ENCODE measurements around a stretch of chr12.

- PRO-cap: no peak
Measured at GRCh38 chr12:51591559-51592090, 592 bp downstream of the SCN8A start.

GRCh38 chr12:52022706-52022997 lies 15.9 kb downstream of the TAMALIN start:
- PRO-cap: no peak

DNA sequence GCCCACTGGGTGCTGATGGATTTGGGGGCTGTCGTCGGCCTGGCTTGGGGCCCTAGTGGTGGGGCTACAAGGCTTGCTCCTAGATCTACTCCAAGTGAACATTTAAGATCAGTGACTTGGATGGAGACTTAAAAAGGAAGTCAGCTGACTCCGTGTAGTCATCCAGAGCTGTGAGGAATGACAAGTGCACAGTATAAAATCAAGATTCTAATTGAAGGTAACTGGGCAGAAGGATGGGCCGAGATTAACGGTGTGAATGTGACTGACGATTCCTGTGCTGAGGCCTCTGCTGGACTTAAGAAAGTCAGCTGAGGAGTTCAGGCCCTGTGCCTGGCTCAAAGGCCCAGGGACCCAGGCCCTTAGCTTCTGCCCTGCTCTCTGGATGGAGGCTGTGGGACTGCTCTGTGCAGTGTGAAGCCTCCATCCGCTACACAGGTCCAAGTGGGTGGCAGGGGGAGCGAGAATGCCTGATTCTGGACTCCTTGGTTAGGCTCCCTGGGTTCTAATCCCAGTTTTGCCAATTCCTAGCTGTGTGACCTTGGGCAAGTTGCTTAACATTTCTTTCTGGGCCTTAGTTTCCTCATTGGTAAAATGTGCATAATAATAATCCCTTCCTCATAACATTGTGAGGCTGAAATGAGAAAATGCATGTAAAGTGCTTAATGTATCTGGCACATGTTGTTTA lies 12.6 kb upstream of the NR4A1 start:
- PRO-cap: no peak

- PRO-cap: bidirectional peak, plus-strand start at chr12:52051442, minus-strand start at chr12:52051154
Measured at GRCh38 chr12:52050330-52051345, 604 bp upstream of the NR4A1 start.

DNA sequence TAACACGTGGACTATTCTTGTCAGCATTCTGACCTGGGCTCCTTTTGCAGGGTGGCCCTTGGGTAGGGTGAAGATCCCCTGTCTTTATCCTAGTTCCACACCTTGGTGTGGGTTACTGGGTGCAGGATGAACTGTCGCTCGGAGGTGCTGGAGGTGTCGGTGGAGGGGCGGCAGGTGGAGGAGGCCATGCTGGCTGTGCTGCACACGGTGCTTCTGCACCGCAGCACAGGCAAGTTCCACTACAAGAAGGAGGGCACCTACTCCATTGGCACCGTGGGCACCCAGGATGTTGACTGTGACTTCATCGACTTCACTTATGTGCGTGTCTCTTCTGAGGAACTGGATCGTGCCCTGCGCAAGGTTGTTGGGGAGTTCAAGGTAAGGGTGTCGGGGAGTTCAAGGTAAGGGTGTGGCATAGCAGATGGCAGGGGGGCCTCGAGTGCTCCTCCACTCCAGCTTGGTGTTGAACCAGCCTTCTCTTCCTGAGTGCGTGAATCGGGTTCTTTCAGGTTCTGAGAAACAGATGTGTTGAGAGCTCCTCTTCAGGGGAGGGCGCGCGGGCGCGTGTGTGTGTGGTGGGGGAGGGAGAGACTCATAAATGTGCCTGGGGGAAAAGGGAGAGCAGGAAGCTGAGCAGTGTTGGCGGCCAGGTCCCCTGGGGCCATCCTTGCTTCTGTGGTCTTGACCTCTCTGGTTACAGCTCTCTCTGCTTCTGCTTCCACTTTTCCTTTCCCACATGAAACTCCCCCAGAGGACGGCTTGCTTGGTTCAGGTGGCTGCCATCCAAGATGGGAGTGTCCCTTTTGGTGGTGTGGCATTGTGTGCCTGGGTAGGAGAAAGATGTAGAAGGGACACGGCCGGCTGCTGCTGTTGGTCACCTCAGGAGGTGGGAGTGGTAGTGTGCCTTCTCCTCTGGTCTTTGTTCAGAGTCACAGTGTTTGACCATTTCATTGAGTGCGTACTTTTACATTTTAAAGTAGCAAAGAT lies 4.0 kb downstream of the ATG101 start:
- PRO-cap: no peak

GRCh38 chr12:52142600-52142973 lies 49.2 kb downstream of the KRT80 start:
- PRO-cap: no peak

GRCh38 chr12:52172192-52172551 lies 19.6 kb downstream of the KRT80 start:
- PRO-cap: no peak

DNA sequence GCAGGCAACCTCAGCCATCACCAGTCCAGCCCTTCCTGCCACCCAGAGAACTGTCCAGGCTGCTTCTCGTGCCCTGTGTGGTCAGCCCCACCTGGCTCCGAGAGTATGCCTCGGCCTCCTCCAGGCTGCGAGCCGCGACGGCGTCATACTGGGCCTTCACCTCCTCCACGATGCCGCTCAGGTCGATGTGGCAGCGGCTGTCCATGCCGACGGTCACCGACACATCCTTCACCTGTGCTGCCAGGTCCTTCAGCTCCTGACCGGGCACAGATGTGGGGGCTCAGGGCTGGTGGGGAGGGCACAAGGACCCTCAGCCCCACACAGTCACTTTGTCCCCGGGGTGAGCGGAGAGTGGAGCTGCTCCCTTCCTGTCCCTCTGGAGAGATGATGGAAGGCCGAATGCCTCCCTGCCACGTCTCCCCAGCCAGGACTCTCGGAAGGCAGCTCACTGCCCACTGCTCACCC lies 18.3 kb downstream of the KRT80 start:
- PRO-cap: no peak

- PRO-cap: no peak
Measured at GRCh38 chr12:52175352-52175559, 16.6 kb downstream of the KRT80 start.

GRCh38 chr12:52202992-52203802 lies 11.4 kb upstream of the KRT80 start:
- PRO-cap: no peak

- PRO-cap: no peak
Measured at GRCh38 chr12:52238571-52239015, 5.5 kb downstream of the KRT7 start.

DNA sequence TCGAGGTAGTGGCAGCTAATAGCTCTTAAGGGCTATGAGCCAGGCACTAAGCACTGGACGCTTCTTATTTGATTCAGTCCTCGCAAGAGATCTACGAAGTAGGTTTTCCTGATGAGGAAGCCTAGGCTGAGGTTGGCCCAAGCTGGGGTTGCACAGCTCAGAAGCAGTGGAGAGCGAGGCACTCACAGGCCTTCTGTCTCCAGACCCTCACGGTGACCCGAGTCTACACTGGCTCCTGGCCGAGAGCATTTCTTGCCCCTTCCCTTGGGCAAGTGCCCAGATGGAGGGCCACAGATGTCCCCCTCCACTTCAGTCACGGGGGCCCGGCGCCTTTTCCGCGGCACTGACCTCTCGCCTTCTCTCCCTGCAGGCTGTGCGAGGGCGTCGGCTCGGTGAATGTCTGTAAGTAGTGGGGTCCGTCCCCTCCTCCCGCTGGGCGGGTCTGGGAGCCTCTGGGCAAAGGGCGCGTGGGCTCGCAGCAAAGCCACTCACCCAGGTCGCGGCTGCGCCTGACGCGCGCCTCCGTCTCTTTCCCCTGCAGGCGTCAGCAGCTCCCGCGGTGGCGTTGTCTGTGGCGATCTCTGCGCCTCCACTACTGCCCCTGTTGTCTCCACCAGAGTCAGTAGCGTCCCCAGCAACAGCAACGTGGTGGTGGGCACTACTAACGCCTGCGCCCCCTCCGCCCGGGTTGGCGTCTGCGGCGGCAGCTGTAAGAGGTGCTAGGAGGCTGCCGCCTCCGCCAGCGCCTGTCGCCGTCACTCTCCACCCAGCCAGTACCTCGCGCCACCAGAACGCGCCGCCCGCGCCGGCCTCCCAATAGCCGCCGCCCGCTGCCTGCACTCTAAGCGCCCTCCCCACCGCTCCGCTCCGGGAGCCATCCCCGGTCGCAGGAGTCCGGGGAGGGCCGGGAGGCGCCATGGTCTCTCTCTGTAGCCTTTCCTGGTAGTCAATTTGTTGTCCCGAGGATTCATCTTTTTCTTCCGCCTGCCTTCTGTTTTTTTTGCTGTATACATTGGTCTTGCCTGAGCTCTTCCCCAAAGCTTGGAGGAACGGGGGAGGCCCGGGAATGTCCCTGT lies 13.0 kb downstream of the KRT83 start:
- PRO-cap: bidirectional peak, plus-strand start at position 765 of the sequence, minus-strand start at position 583 of the sequence

DNA sequence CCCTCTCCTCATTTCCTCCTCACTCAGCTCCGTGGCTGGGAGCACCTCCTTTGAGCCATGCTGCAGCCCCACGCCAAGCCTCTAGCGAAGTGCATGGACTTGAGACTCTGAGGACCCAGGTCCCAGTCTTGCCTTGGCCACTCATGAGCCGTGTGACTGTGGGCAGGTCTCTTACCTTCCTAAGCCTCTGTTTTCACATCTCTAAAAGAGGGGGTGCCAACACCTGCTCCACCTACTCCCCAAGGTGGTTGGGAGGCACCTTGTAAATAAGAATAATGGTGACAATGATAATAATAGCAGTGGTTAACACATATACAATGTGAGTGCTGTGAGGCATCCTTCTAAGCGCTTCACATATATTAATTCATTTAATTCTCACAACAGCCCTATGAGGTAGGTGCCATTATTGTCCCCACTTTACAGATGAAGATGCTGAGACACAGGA lies 6.3 kb upstream of the KRT71 start:
- PRO-cap: bidirectional peak, plus-strand start at position 371 of the sequence, minus-strand start at position 154 of the sequence

GRCh38 chr12:52612566-52613081 lies 5.7 kb downstream of the KRT73 start:
- PRO-cap: no peak

DNA sequence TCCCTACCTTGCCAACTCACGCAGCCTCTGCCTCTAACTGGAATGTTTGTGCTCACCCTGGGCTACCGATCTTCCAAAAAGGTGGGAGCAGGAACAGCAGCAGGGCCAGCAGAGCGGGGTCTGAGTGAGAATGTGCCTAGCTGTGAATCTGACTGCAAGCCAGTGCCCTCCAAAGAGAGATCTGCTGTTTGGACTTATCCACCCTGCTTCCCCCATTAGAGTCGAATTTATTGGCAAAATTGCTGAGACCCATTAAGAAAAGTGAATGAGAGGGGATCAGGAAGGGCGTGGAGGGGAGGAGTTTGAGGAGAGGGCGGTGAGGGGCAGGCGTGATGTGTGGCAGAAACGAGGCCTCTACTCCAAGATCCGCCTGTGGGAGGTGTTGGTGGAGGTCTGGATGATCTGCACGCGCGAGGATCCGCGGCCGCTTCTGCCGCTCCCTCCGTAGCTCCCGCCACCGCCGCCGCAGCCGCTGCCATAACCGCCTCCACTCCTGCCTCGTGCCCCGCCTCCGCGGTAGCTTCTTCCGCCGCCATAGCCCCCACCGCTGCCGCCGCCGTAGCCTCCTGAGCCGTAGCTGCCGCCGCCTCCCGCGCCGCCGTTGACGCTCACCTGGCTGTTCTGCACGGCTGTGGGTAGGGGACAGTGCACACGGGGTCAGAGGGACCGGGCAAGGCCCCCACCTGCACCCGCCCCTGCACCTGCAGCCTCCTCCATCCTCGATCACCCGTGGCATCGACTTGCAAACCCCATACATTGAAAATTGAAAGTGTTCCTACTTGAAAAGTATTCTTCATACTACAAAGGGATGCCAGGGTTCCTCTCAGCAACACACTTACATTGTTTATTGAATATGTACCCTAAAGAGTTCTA lies 10.8 kb upstream of the KRT1 start:
- PRO-cap: no peak

- PRO-cap: no peak
Measured at GRCh38 chr12:52859988-52860735, 11.4 kb upstream of the KRT78 start.

DNA sequence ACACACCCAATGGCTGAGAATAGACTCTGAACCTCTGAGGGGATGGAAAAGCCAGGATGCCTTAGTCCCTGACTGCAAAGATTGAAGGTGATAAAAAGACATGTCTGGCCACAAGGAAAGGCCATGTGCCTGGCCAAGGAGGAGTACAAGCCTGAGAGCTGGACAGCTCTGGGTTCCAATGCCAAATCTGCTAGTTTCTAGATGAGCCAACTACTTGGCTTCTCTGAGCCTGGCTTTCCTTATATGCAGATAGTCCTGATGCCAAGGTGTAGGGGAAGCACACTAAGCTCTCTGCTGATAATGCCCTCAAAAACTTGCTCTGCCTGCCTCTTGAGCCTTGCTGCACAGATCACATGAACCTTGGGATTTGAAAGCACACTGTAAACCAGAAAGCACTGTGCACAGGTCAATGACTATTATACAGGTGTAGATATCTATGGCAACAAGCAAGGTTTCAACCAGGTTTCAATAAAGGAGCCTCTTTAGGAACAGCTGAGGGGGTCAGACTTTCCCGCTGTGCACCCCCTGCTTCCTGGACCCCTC lies 8.2 kb downstream of the KRT8 start:
- PRO-cap: no peak

DNA sequence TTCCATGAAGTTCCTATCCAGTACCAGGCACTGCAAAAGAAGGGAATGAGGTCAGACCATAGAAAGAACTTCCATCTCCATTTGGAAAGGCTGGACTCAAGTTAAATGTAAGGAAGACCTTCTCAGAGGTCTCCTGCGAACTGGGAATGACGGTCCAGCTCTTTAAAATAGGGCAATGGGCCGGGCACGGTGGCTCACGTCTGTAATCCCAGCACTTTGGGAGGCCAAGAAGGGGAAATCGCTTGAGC lies 3.9 kb upstream of the TNS2 start:
- PRO-cap: no peak

DNA sequence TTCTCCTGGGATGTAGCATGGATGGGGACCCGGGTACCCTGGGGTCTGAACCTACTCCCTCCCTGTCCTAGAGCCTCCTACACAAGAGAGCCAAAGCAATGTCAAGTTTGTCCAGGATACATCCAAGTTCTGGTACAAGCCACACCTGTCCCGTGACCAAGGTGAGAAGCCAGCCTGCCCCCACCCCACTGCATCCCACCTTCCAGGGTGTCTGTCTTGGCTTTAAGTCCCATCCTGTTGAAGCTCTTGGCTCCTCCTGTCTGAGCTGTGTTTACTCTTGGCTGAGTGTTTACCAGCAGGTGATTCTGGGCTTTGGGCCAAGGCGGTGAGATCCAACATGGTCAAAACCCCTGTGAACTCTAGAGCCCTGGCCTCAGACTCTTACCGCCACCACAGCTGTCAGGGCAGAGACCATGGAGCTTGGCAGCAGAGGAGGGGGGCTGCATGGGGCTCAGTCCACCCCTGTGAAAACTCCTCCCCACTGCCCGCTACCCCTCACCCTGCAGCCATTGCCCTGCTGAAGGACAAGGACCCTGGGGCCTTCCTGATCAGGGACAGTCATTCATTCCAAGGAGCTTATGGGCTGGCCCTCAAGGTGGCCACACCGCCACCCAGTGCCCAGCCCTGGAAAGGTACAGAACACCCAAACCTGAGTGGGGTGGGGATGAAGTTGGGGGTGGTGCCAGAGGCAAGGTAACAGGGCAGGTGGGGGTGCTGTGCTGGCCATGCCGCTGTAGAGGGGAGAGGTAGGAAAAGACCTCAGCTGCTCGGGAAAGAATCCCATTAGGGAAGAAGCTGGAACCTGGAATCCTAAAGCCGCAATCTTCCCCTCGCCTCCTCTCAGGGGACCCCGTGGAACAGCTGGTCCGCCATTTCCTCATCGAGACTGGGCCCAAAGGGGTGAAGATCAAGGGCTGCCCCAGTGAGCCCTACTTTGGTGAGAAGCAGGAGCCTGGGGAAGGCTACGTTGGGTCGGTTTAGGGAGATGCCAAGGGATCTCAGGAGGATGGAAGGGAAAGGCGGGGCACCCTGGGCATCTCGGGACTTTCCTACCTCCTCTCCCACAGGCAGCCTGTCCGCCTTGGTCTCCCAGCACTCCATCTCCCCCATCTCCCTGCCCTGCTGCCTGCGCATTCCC lies 11.8 kb downstream of the TNS2 start:
- PRO-cap: no peak

- PRO-cap: no peak
Measured at GRCh38 chr12:53067956-53068358, 11.2 kb downstream of the SPRYD3 start.

Measured in natural killer cell (primary cell).